AG09319 (cell line): ENCODE results near the genes ISG20L2, PRCC, INSRR and FCRL3.

- RRBS: no CpG with 5 or more reads among the region's 2 CpGs
Observed at GRCh38 chr1:156590732-156591092, 864 bp upstream of the NAXE start.

- RRBS: no CpG with 5 or more reads among the region's 3 CpGs
Observed at GRCh38 chr1:156638820-156639237, 3.1 kb upstream of the BCAN start.

- RRBS: no CpG with 5 or more reads among the region's 7 CpGs
Observed at GRCh38 chr1:156639238-156639857, 2.6 kb upstream of the BCAN start.

DNA sequence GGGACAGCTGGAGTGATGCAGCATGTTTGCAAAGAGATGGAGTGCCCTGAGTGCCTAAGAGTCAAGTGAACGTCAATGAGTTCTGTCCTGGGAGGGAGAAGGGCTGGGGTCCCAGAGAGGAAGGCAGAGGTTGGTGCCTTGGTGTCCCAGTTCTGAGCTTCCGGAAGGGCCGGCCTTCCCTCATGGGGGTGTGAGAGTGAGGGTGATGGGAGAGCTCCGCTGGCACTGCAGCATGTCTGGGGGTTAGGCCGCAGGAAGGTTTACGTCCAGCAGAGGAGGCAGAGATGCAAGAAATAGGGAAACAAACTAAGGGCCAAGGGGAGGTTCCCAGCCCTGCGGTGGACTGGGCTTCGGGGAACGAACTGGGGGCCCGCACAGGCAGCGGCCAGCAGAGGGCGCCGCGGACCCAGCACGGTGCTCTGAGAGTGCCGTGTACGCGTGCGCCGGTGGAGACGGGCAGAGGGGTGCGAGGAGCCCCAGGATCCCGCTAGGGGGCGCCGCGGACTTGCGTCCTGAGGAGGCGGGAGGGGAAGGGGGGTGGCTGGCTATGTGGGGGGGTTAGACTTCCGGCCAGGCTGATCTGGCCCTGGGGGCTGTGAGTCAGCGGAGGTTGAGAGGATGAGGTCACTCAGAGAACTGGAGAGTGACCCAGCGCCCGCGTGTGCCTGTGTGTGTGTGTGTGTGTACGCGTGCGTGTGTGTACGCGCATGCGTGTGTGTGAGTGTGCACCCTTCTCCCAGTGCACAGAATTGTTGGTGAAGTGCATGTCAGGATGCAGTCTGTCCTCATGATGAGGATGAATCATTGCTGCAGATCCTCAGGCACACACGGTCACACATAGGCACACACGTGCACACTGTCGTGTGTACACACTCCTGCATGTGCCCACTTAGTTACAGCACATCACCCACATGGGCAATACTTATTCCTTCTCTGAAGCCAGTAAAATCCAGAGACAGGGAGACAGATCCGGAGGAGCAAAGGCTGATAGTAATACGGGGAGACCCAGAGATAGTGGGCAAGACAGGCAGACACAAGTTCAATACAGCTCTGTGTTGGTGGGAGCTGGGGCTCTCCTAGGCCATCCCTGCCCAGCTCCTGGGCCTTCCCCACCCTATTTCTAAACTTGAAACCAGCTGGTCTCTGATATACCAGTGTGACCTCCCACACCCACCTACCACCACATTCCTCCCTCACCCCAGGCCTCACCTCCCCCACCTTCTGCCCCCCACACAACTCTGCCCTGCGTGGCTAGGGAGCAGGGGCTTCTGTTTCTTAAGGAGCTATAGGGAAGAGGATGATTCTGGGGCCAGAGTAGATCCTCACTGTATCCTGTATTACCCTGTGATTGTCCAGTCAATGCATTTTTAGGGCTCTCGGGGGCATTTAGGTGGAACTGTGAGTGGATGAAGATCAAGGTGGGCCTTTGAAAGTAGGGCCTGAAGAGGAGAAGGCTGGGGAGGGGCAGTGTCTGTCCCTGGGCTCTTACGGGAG lies 16.9 kb downstream of the NES start:
- RRBS: no CpG with 5 or more reads among the region's 47 CpGs

GRCh38 chr1:156677996-156678313 lies 748 bp upstream of the NES start:
- RRBS: no CpG with 5 or more reads among the region's 11 CpGs

DNA sequence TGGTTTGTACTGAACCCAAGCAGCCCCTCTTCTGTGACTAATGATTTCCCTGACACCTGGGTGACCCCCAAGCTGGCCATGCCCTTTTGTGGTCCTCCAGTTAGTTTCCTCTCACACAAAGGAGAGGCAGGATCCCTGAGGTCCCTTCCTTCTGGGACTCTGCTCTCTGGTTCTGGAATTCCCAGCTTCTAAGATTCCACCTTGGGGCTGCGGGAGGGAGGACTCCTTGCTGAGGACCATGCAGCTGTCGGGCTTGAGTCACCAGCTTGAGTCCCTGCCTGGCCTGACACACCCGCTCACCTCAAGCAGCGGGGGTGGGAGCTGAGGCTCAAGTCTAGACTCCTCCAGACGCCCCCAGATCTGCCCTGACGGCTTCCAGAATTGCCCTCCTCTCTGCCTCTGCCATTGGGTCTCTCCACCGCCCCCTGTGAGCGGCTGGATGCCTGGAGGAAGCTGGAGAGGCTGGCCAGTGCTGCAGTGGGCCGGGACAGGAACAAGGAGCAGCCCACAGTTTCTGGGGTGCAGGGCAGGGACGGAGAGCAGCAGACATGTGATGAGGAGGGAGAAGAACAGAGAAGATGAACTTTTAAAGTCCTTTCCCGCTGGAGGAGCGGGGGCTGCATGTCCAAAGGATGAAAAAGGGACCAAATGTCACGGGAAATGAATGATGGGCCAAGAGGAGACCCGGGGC lies 13.7 kb downstream of the CRABP2 start:
- RRBS: no CpG with 5 or more reads among the region's 14 CpGs

DNA sequence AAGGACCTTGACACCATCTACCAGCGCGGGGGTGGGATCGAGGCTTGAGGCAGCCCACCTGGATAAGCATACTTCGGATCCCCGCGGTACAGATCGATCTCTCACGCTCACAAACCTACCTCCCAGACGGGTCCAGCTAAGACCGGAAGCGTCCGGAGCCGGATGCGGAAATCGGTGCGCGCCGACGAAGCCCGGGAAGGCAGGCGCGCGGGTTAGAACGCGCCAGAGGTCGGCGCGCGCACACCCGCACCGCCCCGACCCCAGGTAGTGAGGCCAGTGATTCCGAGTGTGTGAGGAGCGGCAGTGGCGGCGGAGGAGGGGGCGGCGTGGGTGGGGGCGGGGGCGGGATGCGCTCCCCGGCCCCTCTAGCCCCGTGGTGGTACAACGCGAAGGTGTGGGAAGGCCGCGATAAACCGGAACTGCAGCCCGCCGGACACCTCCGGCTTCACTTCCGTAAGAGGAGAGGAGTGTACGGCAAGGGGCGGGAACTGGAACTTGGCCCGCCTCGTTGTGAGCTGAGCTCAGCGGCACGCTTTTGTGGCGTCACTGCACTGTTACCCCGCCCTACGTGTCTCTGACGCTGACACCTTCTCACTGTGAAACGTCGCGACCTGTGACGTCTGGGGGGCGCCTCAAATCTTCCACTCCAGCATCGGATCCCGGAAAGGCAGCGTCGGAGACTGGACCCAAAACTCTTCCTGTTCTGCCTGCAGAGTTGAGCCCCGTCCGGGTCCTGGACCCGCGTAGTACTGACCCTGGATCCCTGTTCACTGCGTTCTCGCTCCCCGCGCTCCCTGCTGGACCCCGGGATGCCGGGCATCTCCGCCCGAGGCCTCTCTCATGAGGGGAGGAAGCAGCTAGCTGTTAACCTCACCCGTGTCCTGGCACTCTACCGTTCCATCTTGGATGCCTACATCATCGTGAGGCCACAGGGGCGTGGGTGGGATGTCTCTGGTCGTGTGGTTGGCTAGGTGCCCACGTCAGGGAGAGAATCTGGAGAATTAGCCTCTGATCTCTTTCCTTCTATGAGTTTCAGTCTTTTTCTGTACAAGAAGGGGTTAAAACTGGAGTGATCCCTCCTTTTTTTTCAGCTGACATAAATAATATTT lies at the start of gene ISG20L2:
ISG20L2 (minus strand) TSS at position 471 of the 1,109 bp plus-strand sequence.
- RRBS: 2% methylated on average over 19 of the region's 89 CpGs

DNA sequence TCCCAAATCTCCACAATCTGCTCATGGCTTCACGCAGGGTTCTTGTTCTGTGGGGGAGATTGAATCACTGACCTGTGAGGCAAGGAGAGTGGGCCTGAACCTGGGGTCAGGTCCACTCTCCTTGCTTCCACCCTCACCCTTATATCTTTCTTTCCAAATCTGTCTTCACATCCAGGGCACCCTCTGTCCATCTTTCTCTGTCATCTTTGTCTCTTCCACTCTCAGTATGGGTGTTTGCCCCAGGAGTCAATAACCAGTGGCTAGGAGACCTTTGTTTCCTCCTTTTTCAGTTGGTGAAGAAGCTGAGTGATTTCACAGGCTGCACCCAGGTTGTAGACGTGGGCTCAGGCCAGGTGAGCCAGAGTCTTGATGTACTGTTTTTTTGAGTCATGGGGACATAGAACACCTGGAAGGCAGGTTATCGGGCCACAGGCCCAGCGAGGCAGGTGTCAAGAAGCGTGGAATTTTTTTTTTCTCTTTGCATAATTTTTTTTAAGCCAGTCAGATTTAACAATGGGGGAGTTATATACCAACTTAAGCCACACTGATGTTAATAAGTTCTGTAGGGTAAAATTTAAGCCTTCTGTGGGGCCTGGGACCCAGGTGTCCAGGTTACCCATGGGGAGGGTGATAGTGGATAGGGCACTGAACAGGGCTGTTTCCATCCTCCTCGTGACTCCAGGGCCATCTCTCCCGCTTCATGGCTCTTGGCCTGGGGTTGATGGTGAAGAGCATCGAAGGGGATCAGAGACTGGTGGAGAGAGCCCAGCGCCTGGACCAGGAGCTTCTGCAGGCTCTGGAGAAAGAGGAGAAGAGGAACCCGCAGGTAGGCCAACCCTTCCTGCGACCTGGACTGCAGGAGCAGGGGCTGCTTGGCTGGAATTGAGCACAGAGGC lies 4.4 kb upstream of the ISG20L2 start:
- RRBS: no CpG with 5 or more reads among the region's 11 CpGs

- RRBS: under 1% methylated on average over 14 of the region's 36 CpGs
Observed at GRCh38 chr1:156767023-156767719, at the start of gene PRCC. PRCC (plus strand) TSS chr1:156767535.

DNA sequence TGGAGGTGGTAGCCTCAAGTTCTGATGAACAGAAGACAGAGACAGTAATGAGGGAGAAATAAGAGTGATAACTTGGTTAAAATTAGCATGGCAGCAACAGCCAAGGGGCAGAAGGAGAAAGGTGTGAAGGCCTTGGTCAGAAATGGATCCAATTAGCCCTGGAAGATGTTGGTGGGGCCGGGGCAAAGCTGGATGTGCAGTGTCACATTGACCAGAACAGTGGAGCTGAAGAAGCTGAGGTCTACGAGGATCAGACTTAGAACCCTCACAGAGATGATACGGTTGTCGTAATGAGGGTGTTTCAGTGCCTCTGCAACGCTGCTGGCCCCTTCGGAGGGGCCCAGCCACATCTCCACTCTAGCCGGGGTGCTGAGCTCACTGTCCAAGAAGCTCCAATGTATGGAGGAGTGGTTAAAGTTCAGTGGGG lies 14.2 kb downstream of the SH2D2A start:
- RRBS: no CpG with 5 or more reads among the region's 7 CpGs

GRCh38 chr1:156845229-156845564 lies 13.7 kb downstream of the INSRR start:
- RRBS: 6% methylated on average over 8 of the region's 17 CpGs

DNA sequence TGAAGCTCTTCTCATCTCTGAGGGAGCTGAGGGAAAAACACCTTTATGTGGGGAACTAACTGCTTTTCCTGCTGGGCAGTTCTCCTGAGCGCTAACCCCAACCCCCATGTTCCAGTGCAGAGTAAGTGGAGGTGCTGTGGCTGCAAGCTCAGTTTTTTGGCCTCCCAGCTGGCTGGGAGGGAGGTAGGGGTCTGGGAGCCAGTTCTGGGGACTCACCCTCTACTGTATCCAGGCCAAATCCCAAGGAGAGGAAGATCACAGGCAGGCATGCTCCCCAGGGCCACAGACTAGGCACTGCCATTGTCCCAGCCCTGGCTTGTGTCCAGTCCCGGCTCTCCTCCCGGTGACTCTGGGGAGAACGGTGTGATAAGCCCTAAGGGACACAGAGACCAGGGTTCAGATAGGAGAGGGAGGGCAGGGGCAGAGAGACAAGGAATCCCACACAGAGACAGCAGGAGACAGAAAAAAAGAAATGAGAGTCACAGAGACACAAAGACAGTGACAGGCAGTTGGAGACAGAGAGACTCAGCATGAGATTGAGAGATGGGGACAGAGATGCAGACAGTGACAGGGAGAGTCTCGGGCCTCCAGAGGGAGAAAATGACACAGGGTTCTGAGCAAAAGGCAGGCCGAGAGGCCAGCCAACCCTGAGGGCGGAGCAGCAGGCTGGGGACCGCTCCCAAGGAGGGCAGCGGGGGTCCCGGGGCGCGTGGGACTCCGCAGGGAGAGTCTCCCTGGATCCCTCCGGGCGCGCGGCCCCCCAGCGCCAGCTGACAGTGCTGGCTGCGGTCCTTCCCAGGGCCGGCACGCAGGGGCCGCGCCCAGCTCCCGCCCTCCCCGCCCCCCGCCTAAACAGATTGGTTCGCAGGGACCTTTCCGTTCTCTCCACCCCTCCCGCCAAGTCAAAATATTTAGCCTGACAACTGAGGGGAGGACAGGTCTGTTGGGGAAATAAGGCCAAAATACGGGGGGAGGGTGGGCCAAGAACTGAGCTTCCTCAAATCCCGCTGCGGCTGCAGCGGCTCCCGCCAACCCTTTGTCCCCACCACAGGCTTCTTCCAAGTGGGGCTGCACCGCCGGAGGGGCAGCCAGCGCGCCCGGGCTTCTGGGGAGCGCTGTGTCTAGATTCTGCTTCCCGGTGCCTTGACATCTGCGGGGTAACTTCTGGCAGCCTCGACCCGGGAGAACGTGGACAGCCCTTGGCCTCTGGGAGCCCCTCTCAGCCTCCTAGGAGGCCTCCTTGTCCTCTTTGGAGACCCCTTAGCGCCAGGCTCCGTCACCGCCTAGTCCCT lies at the start of gene INSRR:
INSRR (minus strand) TSS at position 797 of the 1,292 bp plus-strand sequence.
- RRBS: 4% methylated on average over 11 of the region's 48 CpGs

DNA sequence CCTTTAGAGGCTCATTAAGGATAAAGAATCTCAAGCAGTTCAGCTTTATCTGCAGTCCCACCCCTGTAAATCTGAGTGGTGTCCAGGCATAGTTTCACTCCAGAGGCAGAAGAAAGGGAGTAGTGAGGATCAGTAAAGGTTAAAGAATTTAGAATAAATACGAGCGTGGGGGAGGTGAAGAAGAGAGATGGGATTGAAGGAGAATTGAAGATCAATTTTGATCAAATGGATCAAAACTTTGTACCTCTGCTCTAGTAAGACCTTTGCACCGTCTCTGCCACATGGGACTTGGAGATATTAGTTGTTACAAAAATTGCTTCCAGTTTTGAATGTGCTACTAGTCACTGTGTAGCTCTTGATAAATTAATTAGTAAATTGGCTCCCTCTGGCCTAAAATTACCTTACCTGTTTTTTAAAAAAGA lies 1.1 kb upstream of the ETV3 start:
- RRBS: no CpG with 5 or more reads among the region's 3 CpGs

GRCh38 chr1:157700413-157701176 lies at the start of gene FCRL3:
FCRL3 (minus strand) TSS chr1:157700769.
- RRBS: no CpG with 5 or more reads among the region's 9 CpGs

DNA sequence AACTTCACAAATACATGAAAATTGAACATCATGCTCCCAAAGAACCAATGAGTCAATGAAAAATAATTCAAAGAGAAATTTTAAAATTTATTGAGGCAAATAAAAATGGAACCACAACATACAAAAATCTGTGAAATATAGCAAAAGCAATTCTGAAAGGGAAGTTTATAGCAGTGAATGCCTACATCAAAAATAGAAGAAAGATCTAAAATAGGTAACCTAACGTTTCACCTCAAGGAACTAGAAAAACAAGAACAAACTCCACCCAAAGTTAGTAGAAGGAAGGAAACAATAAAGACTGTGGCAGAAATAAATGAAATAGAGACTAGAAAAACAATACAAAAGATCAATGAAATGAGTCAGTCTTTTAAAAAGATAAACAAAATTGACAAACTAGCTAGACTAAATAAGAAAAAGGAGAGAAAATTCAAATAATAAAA lies 4.6 kb downstream of the FCRL1 start:
- RRBS: no CpG with 5 or more reads among the region's 1 CpG

DNA sequence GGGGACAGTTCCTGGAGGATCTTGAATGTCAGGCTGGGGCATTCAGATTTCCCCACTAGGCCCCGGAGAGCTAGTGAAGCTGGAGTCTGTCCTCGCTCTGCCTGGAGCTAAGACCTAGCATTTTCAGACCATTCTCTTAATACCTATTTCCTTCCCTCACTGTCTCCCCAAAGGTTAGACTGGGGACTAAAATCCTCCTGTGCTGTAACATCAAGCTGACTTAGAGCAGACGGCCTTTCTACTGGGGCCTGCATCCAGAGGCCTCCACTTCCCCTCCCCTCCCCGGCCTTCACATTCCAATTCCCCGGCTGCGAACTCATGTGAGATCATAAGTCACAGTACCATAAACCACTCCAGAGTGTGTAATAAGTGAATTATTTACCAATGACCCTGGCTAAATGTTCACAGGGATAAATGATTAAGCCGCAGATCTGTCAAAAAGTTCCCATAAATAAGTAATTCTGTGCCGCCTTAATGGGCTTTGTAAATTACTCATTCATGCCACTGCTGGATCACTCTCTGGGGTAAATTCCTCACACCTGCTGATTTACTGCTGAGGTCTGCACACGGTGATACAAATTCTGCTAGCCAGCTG lies 27.5 kb upstream of the KIRREL1 start:
- RRBS: no CpG with 5 or more reads among the region's 9 CpGs

DNA sequence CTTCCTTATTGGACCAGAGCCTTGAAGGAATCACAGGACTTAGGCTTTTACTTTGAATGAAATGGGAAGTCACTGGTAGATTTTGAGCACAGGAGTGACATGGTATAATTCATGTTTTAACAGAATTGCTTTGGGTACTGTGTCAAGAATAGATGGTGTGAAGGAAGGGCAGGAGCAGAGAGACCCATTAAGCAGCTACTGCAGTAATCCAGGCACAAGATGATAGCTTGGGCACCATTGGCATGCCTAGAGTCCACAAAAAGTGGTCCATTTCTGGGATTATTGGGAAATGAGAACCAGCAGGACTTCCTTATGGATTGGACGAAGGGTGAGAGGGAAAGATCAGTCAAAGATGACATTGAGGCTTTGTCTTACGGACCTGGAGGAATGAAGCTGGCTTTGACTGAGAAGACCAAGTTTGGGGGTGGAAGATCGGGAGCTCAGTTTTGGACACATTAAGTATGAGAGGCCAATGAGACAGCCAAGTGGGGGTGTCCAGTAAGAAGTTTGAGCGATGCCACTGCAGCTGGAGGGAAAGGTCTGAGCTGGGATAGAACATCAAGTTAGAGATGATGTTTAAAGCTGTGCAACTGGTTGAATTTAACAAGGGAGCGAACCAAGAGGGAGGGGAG lies 52.6 kb downstream of the KIRREL1 start:
- RRBS: no CpG with 5 or more reads among the region's 5 CpGs

DNA sequence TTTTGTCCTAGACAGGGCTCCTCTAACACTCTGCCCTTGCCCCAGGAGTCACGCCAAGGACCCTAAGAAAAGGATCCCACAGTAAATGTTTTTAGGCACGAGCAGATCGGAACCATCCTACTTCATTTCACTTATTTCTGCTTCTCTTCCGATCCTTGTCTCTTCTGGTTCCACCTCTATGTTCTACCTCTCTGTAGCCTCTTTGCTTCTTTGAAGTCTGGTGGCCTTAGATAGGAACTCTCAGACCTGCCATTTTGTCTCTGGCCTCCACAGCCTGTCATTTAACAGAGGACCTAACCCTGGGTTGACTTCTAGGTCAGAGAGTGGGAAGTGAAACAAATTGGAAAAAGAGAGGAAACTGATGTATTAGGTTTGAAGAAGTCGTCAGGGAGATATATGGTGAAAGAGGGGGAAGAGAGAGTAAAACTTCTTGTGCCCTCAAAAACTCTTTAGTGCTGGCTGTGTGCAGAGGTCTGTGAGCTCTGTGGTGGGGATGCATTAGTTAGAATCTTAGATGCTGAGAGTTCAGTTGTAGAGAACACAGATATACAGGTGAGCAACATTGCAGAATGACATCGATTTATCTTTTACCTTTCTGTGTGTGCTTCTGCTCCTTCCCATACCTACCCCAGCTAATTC lies 22.4 kb upstream of the SMIM42 start:
- RRBS: no CpG with 5 or more reads among the region's 6 CpGs

DNA sequence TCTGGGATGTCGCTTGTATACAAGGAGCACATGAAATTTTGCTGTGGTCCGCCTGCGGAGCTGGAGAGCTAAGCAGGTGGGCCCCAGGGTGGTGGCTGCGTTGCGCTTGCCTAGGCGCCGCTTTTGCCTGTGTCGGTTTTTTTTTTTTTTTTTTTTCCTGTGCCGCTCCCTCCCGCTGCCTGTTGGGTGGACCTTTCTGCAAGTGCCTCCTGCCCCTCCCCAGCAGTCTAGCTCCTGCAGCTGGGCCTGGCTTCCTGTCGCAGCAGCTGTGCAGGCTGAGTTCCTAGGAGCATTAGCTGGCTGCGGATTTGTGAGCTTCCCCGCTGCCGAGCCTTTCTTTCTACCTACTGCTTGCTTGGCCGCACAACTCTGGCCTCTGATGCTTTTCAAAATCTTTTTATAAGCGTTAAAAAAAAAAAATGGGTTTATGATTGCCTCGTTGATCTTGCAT lies 20.6 kb downstream of the PYHIN1 start:
- RRBS: no CpG with 5 or more reads among the region's 17 CpGs

- RRBS: no CpG with 5 or more reads among the region's 5 CpGs
Observed at GRCh38 chr1:159556730-159557127, 20.9 kb upstream of the OR10J5 start.